Placental pericyte (primary cell): ENCODE measurements around a stretch of chr13.

DNA sequence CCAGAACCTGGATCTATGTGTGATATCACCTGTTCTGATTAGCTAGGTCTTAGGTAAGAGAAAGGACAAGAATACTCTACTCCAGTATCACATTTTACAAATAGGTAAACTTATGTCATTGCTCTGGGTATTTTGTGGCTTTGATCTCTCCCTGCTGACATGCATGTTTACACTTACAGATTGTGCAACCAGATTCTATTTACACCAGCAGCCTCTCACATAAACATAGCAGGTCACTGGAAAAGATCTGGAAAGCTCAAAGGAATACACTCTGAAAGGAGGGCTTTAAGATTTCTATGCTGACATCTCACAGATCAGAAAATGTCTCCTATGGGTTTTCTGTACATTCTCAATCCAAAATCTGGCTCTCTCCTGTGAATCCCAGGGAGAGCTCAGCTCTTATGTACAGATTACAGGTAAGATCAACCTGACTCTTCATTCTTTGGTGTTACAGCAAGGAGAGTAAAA, 691.7 kb downstream of the TUBA3C start:
- CAGE, long polyA plus RNA = no peak

- CAGE, long polyA plus RNA = no peak
These were observed 553.3 kb downstream of the TUBA3C start for GRCh38 chr13:18628220-18628744.

DNA sequence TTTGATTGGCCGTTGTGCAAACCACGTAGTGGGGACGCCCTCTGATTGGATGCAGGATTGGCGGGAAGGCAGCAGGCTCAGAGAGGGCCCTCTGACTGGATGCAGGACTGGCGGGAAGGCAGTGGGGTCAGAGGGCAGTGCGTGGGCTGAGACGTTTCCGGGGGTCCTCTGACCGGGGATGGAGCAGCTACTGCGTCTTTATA, 198 bp upstream of the TUBA3C start:
- CAGE, long polyA plus RNA = no peak

- CAGE, long polyA plus RNA = no peak
These were observed 12.8 kb downstream of the MPHOSPH8 start for GRCh38 chr13:19646179-19646751.

GRCh38 chr13:19677340-19677746, 43.9 kb downstream of the MPHOSPH8 start:
- CAGE, long polyA plus RNA = no peak

GRCh38 chr13:19692711-19693476, 59.4 kb downstream of the MPHOSPH8 start:
- CAGE, long polyA plus RNA = no peak

GRCh38 chr13:19864607-19865235, 1.3 kb upstream of the ZMYM5 start:
- CAGE, long polyA plus RNA = no peak

DNA sequence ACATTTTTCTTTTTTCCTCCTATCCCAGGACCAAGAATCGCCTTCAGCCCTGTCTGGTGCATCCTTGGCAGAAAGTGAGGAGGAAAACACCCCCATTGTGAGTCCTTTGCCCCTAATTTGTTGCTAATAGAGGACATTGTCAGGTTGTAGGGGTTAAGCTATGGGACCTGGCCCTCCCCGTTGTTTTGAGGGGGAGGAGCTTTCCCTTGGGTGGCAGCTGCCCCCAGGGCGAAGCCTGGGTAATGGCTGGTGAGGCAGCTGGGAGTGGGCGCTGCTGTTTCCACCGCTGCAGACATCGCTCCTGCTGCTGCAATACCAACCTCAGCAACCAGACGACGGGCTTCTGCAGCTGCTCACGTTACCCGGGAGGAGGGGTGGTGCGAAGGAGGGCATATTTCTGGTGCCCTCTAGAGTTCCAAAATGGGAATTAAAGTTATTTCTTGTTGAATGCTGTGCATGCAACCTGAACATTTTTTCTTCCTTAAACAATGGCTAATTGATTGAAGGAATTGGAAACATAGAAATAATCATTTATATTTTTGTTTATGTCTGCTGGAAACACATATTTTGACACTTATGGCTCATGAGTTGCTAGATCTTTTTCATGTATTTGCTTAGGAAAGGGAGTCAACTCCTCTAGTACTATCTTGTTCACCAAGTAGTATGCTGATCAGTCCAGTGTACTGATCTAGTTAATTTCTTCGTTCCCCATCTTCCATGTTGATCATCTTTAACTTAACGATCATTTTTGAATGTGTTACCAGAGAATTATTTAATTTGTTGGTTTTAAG, 1.6 kb downstream of the ZMYM2 start:
- CAGE, long polyA plus RNA = no peak

DNA sequence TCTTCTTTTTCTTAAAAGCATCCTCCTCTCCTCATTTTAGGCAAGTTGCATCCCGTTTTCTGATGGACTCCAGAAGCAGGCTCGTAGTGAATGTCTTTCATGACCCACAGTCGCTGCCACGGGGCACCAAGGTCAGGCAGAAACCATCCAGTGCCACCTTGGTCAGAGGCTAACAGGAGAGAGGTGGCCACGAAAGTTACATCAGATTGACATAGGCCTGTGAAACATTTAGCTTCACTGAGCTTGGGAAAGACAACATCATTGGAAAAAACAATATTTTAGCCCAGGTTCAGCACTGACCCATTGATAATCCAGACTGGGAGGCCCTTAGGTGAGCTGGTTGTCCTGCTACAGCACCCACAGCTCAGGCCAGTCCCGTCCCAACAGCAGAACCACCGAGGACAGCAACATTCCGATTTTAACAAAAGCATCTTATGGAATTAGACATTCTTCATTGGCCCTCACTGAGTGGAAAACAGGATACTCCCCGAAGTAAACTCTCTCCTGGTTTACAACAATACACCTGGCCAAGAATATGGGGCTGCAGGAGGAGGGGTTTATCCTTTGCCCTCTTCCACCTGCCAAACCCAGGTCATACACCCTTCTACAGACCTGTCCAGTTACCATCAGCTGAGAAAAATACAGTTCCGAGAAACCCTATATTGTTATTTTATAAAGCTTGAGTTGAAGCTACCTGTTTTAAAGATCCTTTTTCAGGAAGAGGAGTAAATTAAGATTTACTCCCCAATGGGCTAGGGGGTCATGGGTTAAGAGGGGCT, 1.7 kb downstream of the GJB2 start:
- CAGE, long polyA plus RNA = no peak

DNA sequence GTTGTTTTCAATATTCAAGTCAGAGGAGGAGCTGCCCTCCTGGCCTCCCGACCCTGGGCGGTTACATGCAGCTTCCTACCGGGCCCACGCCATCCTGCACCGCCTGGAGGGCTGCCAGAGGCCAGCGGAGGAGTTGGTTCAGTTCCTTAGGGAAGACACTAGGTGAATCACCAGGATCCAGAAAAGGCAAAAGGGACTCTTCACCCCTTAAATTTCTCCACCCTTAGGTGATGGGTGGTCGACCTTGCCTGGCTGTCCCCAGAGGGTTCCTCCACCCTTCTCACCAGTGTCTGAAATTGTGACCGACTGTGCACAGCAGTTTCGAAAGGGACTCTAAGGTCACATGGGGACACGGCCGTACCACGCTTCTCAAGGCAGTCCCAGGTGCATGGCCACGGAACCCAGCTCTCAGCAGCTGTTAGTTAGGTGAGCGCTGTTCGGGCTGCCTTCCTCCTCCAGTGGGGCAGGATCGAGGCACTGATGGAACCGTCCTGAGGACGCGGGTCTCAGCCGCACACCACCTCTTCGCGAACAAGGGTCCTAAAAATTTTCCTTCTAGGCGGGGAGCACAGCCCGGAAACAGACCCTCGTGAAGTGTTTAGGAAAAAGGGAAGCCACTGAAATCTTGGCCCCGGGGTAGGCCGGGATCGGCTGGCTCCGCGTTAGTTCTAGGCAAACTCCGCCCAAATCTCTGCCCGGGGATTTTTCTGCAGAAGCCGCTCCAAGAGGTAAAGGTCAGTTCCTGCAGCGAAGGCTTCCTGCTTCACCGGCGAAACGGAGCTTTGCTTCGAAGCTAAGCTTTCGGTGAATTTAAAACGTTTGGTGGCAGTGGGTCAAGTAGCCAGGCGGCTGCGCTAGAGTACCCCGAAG, 903 bp downstream of the GJB2 start:
- CAGE, long polyA plus RNA = no peak

DNA sequence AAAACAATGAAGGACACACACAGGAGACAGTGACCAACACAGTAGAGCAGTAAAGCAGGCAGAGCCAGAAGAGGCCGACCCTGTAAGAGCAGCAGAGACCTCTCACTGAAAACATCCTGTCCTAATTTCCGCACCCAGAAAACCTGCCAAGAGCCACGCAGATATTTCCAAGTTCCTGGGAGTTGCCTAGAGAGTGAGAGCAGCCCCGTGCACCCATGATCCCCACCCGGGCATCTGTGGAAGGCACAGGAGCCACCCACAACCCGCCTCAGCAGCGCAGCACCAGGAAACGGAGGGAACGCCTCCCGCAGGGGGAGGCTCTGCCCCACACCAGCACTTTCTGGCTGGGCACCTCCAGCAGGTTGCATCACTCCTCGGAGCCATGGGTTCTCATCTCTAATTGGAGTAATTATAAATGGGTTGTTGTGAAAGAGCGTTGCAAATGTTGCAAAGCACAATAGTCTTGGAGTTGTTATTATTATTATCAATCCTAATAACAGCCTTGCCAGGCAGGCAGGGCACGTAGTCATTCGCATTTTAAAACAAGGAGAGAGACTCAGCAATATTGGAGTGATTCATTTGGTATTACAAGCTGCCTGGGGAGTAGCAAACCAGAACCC, 108.5 kb upstream of the GJB6 start:
- CAGE, long polyA plus RNA = no peak

GRCh38 chr13:20511855-20512782, 13.5 kb downstream of the CRYL1 start:
- CAGE, long polyA plus RNA = no peak

DNA sequence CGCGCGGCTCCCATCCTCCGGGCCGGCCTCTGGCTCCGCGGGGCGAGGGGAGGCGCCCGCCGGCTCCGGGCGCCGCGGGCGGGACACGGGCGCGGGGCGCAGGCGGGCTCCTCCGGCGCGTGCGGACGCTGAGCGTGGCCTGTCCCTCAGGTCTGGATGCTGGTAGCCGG, 232 bp downstream of the IL17D start:
- CAGE, long polyA plus RNA = no peak

DNA sequence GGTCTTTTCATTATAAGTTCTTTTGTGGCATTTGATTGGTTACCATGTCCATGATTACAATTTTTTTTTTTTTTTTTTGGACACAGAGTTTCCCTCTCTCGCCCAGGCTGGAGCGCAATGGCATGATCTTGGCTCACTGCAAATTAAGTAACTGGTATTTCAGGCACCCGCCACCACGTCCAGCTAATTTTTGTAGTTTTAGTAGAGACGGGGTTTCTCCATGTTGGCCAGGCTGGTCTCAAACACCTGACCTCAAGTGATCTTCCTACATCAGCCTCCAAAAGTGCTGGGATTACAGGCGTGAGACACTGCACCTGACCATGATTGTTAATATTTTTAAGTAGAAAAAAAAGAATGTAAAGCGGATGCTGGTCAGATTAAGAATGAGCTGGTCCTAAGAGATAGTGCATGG, 37.8 kb downstream of the MRPL57 start:
- CAGE, long polyA plus RNA = no peak

- CAGE, long polyA plus RNA = no peak
These were observed 56.0 kb downstream of the MRPL57 start for GRCh38 chr13:21232147-21233075.

- CAGE, long polyA plus RNA = no peak
These were observed 140.2 kb downstream of the ZDHHC20 start for GRCh38 chr13:21318850-21319321.

- CAGE, long polyA plus RNA = no peak
These were observed 29.2 kb downstream of the ZDHHC20 start for GRCh38 chr13:21429824-21430414.

DNA sequence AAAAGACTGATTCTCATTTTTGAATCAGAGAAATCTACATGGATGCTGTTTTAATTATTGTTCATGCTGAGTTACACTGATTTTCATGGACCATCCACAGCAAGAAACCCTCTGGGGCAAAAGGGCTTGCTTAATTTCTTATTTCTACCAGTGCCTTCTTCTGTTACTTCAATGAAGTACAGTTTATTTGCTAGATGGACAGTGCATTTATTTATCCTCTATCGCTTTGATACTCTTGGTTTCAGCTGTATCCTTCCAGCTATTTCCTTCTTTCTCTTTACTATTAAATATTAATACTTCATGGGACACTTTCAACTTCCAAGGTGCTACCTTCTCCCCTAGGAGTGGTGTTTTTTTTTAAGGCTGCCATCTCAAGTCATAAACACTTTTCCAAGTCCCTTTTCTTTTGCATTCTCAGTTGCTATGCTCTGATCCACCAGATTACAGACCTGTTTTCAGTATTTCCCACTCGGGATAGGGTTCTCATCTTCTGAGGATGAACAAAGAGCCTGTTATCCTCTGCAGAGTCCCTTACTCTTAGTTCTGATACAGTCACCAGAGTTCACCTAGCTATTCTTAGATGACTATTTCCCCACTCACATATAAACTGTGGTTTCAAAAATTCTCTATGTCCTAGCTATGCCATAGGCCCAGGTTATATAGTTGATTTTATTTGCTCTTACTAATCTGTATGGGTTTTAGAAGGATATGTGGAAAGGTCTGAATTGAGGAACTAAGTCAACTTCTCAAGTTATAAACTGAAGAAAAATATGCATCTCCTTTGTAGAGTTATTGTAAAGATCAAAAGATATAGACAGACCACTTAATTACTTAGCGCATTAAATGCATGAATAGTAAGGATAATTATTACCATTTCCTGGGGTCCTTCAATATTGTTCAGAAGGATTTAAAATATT, 16.0 kb downstream of the ZDHHC20 start:
- CAGE, long polyA plus RNA = no peak

GRCh38 chr13:21476898-21477518, 17.9 kb upstream of the ZDHHC20 start:
- CAGE, long polyA plus RNA = no peak

DNA sequence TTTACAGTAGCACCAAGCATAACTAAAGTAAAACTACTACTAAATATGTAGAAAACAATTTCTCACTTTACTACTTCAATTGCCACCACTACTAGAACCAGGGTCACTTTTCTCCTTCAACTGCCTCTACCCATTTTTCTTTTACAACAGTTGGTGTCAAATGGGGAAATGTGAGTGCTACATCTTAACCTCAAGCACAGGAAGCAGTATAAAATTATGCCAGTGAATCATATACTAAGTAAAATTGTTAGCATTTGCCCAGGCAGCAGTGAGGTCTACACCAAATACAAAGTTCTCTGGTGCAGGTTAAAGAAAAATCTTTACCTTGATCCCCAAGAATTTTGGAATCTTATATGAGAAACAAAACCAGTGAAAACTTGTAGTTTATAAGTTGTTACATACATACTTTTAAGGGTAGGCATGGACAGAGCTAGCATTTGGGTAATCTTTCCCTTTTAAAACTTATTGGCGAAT, 24.0 kb downstream of the MICU2 start:
- CAGE, long polyA plus RNA = no peak